ENCODE results near the genes MLST8 and KREMEN2.

DNA sequence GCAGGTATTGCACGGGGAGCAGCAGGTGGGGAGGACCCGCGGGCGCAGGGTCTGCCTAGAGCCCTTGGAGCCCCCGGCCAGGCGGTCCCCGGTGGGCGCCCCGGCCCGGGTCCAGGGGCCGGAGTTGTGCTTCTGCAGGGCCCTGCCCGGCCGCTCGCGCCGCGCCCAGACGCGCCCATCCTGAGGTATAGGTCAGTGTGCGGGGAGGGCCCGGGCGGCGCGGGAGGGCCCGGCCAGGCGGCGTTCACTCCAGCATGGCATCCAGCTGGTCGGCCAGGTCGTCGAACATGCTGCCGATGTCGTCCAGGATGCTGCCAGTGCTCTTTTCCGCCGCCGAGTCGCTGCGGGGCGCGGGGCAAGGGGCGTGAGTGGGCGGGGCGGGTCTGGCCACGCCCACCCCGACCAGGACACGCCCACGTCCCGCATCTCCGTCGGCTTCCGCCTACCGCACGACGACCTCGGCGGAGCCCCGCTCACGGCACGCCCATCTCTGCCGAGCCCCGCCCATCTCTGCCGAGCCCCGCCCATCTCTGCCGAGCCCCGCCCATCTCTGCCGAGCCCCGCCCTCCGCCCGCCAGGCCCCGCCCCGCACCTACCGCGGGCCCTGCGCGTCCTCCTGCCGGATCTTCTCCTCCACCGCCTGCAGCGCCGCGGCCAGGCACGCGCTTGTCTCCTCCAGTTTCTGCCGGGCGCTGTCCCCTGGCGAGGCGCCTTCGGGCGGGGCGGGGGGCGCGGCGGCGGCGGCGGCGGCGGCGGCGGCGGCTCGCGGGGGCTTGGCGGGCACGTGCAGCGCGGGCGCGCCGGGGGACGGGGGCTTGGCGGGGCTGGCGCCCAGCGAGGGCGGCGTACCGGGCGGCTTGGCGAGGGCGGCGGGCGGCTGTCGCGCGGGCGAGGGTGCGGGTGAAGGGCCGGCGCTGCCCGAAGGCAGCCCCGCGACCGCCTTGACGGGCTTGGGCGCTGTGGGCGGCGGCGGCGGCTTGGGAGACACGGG lies 17.8 kb downstream of the CASKIN1 start:
- CAGE, long polyA plus RNA = no peak
- RRBS = 41% methylated on average over 37 of the region's 138 CpGs

DNA sequence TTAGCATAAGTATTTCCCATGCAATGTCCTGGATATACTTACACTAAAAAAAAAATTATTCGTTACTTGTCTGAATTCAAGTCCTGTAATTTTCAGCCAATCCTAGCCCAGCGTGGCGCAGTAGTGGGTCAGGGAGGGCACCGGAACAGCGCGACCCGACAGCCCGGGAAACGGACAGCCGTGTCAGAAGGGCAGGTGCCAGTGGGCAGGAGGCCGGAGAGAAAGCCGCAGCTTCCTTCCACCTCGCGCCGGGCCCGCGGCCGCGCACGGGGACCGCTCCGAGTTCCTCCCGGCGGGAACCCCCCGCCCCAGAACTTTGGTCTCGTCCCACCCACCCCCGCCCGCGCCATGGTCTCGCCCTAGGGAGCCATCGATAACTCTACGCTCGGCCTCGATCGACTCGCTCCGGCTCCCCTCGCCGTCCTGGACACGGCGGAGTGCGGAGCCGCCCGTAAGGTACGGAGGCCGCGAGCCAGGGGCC lies at the start of gene MLST8:
Gene MLST8 (plus strand): TSS at position 398 of the 481 bp plus-strand sequence.
- CAGE, long polyA plus RNA = no peak
- RRBS = 1% methylated on average over 21 of the region's 47 CpGs

DNA sequence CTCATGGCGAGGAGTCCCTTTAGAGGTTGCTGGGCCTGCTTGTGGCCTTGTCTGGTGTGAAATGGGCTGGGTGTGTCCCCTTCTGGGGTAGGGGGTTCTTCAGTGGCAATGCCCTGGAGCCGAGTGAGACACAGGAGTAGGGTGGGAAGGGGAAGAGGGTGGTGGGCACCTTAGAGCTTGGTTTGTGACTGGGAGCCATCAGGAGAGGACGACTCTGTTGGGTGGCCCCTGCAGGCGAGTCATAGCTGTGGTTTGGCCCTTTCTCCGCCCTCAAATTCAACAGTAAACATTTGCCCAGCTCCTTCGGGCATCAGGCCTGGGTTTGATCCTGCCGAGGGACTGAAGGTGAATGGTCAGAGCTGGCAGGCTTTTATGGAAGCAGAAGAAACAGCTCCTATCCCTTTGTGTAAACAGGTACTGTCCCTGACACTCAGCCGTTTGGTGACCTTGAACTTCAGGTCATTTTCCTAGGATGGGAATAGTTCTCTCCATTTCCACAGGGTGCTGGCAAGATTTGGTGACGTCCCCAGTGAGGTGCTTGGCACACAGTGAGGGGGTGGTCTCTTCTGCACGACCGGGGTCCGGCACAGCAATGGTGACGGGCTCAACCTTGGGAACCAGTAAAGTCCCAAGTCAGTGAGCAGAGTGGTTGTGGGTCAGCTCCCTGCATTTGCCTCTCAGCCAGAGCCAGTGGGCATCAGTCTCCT lies 3.0 kb downstream of the E4F1 start:
- CAGE, long polyA plus RNA = no peak
- RRBS = no CpG with 5 or more reads among the region's 13 CpGs

GRCh38 chr16:2234679-2235812 lies 1.2 kb upstream of the DNASE1L2 start:
- CAGE, long polyA plus RNA = no peak
- RRBS = 92% methylated on average over 9 of the region's 67 CpGs

DNA sequence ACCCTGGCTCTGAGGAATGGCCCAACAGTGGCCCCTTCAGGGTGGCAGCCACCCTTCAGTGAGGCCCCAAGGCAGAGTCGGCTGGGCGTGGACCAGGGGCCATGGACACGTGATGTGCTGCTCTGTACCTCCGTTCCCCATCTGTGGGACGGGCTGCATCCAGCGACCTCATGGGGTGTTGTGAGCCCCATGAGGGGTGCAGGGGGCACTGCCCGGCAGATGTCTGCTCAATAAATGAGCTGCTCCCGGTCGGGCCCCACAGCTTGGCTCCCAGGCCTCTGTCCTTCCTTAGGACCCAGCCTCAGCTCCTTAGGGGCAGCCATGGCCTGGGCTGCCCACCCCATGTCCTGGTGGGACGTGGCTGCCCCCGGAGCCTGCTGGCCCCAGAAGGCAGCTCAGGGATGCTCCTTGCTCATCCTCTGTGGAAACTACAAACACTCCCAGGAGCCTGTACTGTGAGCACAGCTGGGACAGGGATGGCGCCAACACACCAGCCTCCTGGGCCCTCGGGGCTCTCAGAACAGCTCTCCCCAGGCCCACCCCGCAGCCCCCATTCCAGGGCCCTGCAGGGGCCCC lies 2.3 kb downstream of the DNASE1L2 start:
- CAGE, long polyA plus RNA = no peak
- RRBS = no CpG with 5 or more reads among the region's 14 CpGs

DNA sequence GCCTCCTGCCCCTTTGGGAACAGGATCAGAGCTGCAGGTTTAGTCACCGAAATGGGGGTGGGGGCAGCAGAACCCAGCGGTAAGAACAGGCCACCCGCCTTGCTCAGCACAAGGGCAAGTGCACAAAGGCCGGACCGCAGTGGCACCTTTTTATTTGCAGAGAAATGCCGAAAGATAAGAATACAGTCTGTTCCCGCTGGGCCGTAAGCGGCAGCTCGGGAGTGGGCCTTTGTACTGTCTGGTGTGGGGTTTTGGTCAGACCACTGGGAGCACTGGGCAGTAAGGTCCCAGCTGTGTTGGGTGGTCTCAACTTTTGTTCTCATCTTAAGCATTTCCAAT lies 585 bp upstream of the ECI1 start:
- CAGE, long polyA plus RNA = no peak
- RRBS = no CpG with 5 or more reads among the region's 10 CpGs

- CAGE, long polyA plus RNA = no peak
- RRBS = no CpG with 5 or more reads among the region's 18 CpGs
These were observed 1.7 kb upstream of the ECI1 start for GRCh38 chr16:2252869-2253636.

GRCh38 chr16:2263026-2263868 lies 4.7 kb downstream of the RNPS1 start:
- CAGE, long polyA plus RNA = no peak
- RRBS = no CpG with 5 or more reads among the region's 18 CpGs

- CAGE, long polyA plus RNA = no peak
- RRBS = no CpG with 5 or more reads among the region's 17 CpGs
These were observed 7.8 kb downstream of the CCNF start for GRCh38 chr16:2436984-2437433.

GRCh38 chr16:2447795-2448272 lies 12.1 kb upstream of the TEDC2 start:
- CAGE, long polyA plus RNA = no peak
- RRBS = no CpG with 5 or more reads among the region's 13 CpGs

DNA sequence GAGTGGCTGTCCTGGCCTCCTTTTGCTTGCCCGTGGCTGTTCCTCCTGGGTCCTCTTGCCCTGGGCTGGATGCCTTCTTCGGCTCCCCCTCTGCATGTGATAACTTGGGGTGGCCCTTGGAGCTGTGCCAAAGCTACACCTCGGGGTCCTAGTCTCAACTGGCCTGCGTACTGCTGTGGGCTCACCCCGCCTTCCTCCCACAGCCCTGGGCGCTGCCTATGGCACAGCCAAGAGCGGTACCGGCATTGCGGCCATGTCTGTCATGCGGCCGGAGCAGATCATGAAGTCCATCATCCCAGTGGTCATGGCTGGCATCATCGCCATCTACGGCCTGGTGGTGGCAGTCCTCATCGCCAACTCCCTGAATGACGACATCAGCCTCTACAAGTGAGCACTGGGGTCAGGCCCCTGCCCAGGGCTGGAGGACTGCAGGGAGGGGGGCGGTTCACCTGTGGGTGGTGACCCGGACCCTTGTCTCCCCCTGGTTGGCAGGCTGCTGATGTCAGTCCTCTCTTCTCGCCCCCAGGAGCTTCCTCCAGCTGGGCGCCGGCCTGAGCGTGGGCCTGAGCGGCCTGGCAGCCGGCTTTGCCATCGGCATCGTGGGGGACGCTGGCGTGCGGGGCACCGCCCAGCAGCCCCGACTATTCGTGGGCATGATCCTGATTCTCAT lies 1.0 kb upstream of the AMDHD2 start:
- CAGE, long polyA plus RNA = no peak
- RRBS = 61% methylated on average over 4 of the region's 31 CpGs

DNA sequence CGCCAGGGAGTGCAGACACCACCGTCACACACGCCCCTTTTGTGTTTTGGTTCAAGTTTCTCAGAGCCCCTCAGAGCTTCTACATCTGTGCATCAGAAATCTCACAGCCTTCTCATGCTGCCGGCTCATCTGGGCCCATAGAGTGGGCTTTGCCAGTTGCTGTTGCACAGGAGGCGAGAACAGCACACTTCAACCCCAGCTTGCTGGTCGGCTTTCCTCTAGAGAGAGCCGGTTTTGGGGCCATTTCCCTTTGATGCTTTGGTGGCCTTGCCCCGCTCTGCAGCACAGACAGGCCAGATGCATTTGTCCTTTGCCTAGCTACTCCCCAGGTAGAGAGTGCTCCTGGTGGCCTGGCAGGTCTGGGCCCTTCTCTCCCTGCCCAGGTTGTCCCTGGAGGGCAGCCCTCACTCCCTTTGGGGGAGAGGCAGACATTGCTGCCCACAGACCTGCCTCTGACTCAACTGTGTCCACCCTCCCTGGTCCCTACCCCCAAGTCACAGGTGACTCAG lies 61.0 kb downstream of the PDPK1 start:
- CAGE, long polyA plus RNA = no peak
- RRBS = no CpG with 5 or more reads among the region's 8 CpGs

GRCh38 chr16:2754986-2755475 lies 2.6 kb downstream of the SRRM2 start:
- CAGE, long polyA plus RNA = no peak
- RRBS = no CpG with 5 or more reads among the region's 5 CpGs

DNA sequence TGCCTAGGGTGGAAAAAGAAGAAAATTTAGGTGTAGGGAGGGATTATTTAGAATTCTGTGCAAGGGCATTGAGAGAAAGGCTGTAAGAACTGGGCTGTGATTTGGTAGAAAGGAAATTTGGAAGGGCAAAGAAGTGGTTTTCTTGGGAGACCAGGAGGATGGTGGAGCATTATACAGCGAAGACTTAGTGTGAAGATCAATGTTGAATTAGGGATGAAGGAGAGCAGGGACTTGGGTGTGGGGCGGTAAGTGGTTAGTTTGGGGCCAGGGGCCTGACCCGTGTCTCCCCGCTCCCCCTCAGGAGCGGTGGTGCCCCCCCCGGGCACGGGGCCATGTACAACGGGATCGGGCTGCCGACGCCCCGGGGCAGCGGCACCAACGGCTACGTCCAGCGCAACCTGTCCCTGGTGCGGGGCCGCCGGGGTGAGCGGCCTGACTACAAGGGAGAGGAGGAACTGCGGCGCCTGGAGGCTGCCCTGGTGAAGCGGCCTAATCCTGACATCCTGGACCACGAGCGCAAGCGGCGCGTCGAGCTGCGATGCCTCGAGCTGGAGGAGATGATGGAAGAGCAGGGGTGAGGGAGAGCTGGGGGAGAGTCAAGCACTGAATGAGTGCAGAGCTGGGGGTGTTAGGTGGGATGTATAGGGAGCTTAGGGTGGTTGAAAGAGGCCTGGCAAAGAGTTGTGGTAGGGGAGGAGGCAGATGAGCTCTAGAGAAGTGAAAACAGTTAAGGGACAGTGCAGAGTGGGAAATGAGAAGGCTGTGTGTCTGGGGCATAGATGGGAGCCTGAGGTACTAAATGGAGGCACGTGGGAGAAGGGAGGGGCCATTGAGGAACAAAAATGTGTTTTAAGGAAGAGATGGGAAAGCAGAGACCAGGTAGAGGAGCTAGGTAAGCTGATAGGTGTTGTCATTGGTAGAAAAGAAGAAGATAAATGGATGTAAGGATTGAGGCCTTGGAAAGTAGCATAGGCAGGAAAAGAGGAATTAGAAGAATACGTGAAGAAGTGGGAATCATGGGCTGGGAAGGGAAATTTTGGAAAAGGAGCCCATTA lies 3.9 kb downstream of the SRRM2 start:
- CAGE, long polyA plus RNA = no peak
- RRBS = 70% methylated on average over 14 of the region's 33 CpGs

- CAGE, long polyA plus RNA = no peak
- RRBS = 94% methylated on average over 8 of the region's 27 CpGs
These were observed 11.1 kb downstream of the ELOB start for GRCh38 chr16:2766025-2766344.

DNA sequence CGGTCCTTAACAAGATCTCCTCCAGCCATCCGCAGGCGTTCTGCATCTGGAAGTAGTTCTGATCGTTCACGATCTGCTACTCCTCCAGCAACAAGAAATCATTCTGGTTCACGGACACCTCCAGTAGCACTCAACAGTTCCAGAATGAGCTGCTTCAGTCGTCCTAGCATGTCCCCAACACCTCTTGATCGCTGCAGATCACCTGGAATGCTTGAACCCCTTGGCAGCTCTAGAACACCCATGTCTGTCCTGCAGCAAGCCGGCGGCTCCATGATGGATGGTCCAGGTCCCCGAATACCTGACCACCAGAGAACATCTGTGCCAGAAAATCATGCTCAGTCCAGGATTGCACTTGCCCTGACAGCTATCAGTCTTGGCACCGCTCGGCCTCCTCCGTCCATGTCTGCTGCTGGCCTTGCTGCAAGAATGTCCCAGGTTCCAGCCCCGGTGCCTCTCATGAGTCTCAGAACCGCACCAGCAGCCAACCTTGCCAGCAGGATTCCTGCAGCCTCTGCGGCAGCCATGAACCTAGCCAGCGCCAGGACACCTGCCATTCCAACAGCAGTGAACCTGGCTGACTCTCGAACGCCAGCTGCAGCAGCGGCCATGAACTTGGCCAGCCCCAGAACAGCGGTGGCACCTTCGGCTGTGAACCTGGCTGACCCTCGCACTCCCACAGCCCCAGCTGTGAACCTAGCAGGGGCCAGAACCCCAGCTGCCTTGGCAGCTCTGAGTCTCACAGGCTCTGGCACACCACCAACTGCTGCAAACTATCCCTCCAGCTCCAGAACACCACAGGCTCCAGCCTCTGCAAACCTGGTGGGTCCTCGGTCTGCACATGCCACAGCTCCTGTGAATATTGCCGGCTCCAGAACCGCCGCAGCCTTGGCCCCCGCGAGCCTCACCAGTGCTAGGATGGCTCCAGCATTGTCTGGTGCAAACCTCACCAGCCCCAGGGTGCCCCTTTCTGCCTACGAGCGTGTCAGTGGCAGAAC lies 10.1 kb downstream of the ELOB start:
- CAGE, long polyA plus RNA = no peak
- RRBS = no CpG with 5 or more reads among the region's 32 CpGs

DNA sequence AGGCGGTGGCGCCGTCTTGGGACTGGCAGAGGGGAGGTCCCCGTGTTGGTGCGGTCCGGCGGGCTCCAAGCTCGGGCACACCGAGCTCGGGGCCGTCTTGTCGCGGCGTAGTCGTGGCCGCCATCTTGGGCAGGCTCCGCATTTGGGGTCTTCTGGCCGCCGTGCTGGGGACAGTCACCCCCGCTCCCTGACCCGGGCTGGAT lies 278 bp upstream of the ELOB start:
- CAGE, long polyA plus RNA = no peak
- RRBS = 3% methylated on average over 1 of the region's 21 CpGs

DNA sequence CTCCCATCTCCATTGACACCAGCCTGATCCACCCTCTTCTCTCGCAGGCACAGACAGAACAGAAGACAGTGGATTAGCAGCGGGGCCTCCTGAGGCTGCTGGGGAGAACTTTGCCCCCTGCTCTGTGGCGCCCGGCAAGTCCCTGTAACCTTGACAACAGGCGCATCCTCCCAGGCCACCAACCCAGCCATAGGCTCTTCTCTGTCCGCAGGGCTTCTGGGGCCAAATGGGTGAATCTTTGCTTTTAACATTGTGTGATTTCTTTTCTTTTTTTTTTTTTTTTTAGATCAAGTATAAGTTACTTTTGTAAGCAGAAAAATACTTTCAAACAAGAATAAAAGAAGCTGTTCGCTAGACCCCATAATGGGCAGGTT lies 12.7 kb upstream of the FLYWCH1 start:
- CAGE, long polyA plus RNA = no peak
- RRBS = no CpG with 5 or more reads among the region's 7 CpGs

DNA sequence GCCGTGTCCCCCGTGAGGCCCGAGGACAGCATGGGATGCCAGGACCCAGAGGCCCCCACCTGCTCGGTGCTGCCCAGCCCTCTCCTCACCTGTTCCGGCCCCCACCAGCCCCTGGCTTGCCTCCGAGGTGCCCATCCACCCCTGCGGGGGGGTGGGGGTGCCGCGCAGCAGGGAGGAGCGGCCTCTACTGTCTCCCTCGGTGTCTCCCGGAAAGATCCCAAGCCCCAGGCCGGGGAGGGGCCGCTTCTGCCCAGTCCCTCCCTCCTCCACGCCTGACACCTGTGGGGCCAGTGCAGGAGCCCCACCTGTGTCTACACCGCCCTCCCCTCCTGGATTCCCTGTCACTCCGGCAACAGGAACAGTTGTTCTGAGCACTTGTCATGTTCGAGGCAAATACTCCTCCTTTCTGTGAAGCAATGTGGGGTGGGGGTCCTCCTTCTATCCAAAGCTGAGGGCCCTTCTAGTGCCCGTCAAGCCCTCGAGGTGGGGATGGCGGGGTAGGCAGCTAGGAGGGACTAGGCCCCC lies 9.0 kb upstream of the KREMEN2 start:
- CAGE, long polyA plus RNA = no peak
- RRBS = 72% methylated on average over 2 of the region's 21 CpGs

DNA sequence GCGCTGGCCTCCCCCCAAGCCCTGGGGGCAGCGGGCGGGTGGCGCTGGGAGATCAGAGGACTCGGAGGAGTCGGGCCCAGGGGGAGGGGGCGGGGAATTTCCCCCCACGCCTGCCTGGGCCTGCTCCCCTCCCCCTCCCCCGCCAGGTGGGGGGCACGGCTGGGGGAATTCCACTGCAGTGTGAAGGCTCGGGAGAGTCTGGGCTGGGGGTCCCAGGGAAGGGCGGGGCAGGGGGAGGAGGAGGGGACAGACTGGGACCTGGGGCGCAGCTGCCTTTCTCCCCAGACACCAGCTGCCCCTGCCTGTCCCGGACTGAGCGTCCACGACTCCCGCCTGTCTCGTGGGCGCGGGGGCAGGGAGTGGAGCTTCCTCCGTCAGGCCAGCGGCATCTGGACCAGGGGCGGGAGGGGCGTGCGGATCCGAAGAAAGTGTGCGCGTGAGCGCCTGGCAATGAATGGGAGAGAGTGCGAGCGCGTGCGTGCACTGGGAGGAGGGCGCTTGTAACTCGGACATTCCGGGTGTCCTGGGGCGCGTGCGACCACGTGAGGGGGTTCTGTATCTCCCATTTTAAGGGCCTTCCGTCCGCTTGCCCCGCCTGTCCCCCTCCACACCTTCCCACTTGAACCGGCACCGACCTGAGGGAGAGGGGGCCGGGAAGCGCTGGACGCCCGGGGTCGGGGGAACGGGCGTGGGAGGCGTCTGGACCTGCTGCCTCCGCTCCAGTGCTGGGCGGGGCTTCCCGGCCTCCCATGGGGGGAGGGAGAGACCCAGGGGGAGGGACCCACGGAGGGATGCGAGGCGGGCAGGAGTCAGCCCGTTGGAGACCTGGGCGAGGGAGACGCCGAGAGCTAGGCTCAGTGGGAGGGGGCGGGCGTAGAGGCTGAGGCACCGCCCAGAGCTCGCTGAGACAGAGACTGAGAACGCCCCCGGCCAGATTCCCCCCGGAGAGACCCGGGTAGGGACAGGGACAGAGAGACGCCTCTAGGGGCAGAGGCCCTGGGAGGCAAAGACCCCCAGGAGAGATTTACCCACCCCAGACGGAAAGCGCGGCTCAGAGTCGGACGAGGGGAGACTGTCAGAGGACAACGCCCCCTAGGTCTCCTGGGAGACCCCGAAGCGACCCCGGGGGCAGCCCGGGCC lies at the start of gene KREMEN2:
Gene KREMEN2 (plus strand): TSS at position 933 of the 1,140 bp plus-strand sequence.
- CAGE, long polyA plus RNA = no peak
- RRBS = 2% methylated on average over 8 of the region's 82 CpGs

Measured in mammary epithelial cell (primary cell).